ENCODE data around the gene HIP1.

- RAMPAGE, long total RNA: no peak
- RRBS: 92% methylated on average over 5 of the region's 33 CpGs
Observed at GRCh38 chr7:73702097-73703244, 17.0 kb downstream of the STX1A start.

- RAMPAGE, long total RNA: no peak
- RRBS: 81% methylated on average over 3 of the region's 44 CpGs
Observed at GRCh38 chr7:73708118-73709416, 10.9 kb downstream of the STX1A start.

DNA sequence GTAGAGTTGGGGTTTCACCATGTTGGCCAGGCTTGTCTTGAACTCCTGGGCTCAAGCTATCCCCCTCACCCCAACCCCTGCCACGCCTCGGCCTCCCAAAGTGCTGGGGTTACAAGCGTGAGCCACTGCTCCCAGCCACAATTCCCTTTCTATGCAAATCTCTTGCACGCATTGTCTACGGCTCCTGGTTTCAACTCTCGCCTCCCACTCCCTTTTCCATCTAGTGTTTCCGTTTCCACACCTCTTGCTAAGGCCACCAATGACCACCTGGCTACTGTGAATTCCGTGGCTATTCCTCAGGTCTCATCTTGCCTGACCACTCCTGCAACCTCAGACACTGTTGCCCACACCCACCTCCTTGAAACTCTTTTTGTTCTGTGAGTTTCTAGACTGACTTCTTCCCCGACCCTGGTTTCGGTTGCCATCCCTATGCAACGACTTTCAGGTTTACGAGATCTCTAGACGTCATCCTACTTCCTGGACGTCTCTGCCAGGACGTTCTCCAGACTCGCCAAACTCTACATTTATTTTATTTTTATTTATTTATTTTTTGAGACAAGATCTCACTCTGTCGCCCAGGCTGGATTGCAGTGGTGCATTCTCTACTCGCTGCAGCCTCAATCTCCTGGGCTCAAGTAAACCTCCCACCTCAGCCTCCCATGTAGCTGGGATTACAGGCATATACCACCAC, 3.3 kb downstream of the CLDN3 start:
- RAMPAGE, long total RNA: no peak
- RRBS: no CpG with 5 or more reads among the region's 18 CpGs

- RAMPAGE, long total RNA: no peak
- RRBS: no CpG with 5 or more reads among the region's 7 CpGs
Observed at GRCh38 chr7:73774230-73774814, 4.3 kb upstream of the CLDN3 start.

GRCh38 chr7:73822226-73823077, 8.3 kb upstream of the CLDN4 start:
- RAMPAGE, long total RNA: no peak
- RRBS: 4% methylated on average over 3 of the region's 18 CpGs

DNA sequence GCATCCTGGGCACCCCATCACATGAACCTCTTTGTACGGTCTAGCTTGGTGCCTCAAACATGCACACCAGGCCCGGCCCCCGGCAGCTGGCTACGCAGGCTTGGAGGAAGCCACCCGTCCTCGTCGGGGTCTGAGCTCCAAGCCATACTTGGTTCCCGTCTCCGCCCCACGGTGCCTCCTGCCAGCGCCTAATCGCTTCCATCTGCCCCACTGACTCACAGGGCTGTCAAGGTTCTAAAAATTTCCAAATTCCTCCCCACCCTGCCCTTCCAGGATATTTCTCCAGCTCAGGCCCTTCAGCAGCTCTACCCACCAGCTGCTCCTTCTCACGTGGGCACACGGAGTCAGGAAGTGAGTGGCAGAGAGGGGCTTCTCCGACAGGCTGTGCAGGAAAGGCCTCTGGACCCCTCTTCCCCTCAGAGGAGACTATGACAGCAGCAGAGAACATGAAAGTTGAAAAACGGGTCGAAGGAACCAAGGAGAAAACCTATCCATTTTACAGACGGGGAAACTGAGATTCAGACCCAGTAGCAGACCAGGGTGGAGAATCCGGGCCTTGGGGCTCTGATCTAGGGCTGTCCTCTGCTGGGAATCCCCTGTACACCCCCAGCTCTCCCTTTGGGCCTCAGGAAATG, 38.9 kb downstream of the TMEM270 start:
- RAMPAGE, long total RNA: no peak
- RRBS: 94% methylated on average over 1 of the region's 19 CpGs

GRCh38 chr7:74062886-74063815, 20.5 kb upstream of the LIMK1 start:
- RAMPAGE, long total RNA: no peak
- RRBS: no CpG with 5 or more reads among the region's 28 CpGs

GRCh38 chr7:74097824-74098613, 14.4 kb downstream of the LIMK1 start:
- RAMPAGE, long total RNA: no peak
- RRBS: no CpG with 5 or more reads among the region's 13 CpGs

DNA sequence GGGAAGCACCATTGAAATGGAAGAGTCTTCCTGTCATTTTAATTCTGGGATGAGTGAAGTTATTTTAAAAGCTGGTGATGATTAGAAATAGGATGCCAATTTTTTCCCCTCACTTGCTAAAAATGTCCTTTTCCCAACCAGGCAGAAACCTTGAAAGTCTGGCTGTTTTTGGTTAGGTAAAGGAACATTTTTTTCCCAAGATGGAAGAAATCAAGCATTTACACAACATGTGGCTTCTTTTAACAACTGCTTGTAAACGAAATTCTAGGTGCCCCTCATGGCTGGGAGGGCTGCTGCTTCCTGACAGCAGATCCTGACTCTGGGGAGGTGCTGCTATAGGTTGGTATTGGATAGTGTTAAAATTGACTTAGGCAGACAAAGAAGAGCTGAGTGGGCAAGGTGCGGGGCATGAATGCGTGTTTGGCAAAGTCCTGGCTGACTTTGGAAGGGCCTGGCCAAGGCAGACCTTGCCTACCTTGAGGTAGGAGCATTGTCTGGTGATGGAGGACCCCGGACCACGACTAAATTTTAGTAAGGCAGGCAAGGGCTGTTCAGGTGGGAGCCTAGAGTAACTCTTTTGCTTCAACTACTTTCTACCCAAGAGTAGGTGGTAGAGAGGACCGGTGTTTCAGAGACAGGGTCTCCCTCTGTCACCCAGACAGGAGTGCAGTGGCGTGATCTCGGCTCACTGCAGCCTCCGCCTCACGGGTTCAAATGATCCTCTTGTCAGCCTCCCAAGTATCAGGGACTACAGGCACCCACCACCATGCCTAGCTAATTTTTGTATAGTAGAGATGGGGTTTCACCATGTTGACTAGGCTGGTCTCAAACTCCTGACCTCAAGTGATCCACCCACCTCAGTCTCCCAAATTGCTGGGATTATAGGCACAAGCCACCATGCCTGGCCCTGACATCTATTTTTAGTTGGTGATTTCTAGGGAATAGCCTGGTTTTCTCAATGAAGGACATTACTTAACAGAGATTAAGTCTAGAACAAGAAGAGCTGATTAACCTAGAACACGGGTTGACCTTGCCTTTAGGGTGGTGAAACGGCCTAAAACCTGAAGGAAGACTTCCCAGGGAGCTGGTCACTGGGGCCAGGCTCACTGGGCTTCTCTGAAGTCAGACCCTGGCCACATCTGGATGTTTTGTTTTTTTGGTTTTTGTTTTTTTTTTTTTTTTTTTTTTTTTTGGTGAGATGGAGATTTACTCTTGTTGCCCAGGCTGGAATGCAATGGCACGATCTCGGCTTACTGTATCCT, 12.2 kb upstream of the LAT2 start:
- RAMPAGE, long total RNA: no peak
- RRBS: 100% methylated on average over 3 of the region's 14 CpGs

- RAMPAGE, long total RNA: no peak
- RRBS: no CpG with 5 or more reads among the region's 19 CpGs
Observed at GRCh38 chr7:74294108-74294879, 5.1 kb downstream of the CLIP2 start.

DNA sequence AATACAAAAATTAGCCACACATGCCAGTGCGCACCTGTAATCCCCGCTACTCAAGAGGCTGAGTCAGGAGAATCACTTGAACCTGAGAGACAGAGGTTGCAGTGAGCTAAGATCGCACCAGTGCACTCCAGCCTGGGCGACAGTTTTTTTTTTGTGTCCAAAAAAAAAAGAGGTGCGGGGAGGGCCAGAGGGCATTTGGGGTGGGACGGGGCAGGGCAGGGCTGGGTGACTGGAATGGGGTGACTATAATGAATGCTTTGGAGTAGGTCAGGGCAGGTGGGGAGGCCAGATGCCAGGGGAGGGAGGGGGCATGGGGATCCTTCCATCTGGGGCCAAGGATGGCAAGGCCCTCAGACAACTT, 23.5 kb downstream of the GTF2IRD1 start:
- RAMPAGE, long total RNA: no peak
- RRBS: no CpG with 5 or more reads among the region's 6 CpGs

DNA sequence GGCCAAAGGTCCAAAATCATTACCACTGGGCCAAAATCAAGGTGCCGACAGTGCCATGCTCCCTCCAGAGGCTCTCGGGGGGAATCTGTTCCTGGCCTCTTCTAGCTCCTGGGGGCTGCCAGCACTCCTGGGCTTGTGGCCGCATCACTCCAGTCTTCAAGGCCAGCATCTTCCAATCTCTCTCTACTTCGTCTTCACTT, 38.9 kb downstream of the GTF2IRD1 start:
- RAMPAGE, long total RNA: no peak
- RRBS: no CpG with 5 or more reads among the region's 4 CpGs

- RAMPAGE, long total RNA: no peak
- RRBS: no CpG with 5 or more reads among the region's 8 CpGs
Observed at GRCh38 chr7:74690835-74691134, 33.3 kb downstream of the GTF2I start.

DNA sequence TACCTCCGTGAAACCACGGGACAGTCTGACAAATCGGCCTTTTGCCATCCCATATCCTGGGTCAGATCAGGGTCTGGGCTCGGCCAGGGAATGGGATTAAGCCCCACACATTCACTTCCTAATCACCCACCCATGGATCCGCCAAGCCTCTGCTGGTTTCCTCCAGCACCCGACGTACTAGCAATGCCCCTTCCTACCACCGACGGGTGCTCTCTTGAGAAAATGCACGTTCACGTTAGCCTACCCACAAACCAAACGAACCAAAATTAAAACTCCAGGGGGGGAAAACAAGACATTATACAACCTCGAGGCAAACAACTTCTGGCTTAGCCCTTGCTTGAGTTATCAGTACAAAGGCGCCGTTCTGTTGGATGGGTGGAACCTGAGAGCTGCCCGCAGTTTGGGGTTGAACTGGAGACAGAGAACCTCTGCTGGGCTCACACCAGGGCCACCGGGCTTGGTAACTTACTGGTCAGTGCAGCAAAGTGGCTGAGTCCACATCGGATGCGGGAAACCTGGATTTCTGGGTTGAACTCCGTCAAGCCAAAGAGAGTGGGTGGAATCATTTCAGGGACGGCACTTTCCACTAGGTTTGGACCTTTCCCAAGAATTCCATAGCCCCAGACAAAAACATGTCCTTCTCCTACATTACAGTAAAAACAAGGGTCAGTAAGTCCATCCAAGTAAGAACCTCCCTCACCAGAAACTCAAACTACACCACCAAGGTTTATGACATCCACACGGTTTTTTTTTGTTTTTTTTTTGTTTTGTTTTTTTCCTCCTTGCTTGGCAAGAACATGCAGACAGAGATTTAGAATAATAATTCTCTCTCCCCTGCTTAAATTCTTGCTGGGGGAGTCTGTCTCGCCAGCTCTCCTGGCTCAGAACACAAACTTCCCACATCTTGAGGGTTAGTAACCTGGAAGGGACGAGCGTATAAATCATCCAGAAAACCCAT, 17.9 kb downstream of the RCC1L start:
- RAMPAGE, long total RNA: no peak
- RRBS: no CpG with 5 or more reads among the region's 25 CpGs

- RAMPAGE, long total RNA: no peak
- RRBS: no CpG with 5 or more reads among the region's 17 CpGs
Observed at GRCh38 chr7:75436886-75438014, 41.8 kb downstream of the TRIM73 start.

- RAMPAGE, long total RNA: no peak
- RRBS: no CpG with 5 or more reads among the region's 14 CpGs
Observed at GRCh38 chr7:75500612-75501245, 8.6 kb downstream of the SPDYE5 start.

DNA sequence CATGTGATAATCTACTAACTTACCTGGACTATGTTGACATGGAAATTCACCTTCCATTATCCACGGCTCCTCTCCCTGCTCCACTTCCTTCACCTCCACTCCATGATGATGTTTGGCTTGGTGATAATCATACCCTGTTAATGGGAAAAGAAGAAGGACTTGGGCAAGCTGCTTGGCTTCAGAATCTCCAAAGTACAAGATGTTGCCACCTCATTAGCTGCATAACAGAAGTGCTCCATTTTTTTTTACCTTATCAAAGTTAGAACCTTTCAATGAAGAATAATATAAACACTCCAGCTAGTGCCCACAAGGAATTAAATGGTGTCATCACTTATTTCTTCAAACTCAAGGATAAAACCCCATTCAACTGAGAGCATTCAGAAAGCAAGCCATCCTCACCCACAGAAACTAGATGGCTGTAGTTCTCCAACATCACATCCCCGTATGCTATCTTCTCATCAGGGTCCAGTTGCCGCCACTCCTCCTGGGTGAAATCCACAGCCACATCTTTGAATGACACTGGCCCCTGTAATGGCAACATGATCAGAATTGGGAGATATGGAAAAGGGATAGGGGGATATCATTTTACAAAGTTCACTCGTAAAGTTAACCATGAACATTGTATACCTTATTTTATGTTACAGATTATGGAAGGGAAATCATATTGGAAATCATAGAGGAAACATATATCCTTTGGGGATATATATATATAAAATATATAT, 23.7 kb downstream of the SPDYE5 start:
- RAMPAGE, long total RNA: no peak
- RRBS: no CpG with 5 or more reads among the region's 4 CpGs

DNA sequence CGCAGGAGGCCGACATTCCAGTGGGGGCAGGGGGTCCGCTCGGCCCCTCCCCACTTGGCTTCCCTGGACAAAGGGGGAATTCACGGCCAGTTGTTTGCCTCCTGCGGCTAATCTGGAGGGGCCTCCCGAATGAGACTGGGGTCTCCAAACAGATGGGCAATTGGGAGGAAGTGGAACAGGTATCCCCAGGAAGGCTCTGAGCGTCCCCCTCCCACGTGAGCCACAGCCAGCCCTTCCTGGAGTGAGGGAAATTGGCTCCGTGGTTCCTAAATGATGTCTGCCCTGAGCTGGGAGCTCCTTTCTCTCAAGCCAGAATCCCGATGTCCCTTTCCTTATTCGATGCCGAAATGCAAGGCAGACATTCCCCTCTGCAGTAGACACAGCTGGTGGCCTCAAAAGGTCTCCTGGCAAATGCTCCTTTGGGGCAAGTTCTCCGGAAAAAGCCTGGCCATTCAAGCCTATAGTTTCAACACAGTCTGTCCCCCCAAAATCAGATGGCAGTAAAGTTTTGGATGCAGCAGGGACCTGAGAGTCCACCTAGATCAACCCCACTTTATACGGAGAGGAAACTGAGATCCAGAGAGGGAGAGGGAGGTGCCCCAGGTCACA, 98.9 kb downstream of the HIP1 start:
- RAMPAGE, long total RNA: no peak
- RRBS: no CpG with 5 or more reads among the region's 15 CpGs

GRCh38 chr7:75650574-75651173, 88.1 kb downstream of the HIP1 start:
- RAMPAGE, long total RNA: no peak
- RRBS: no CpG with 5 or more reads among the region's 14 CpGs

GRCh38 chr7:75738807-75739083, at the start of gene HIP1:
Gene HIP1, minus strand, starts transcription at chr7:75738941.
- RAMPAGE, long total RNA: no peak
- RRBS: 2% methylated on average over 22 of the region's 33 CpGs